ENCODE measurements around the gene OR10H5.

DNA sequence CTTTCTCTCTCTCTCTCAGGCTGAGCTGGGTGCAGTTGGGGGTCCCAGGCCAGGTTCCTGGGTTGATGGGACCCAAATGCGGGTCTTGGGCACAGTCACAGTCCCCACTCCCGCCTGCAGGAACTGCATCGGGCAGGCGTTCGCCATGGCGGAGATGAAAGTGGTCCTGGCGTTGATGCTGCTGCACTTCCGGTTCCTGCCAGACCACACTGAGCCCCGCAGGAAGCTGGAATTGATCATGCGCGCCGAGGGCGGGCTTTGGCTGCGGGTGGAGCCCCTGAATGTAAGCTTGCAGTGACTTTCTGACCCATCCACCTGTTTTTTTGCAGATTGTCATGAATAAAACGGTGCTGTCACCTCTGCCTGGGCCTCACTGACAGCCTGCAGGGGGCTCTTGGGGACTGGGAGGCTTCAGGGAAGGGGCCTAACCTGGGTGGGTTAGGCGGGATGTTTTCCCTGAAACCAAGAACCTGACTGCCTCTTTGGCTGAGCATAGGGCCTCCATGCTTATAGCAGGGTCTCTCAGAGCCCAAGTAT is 24.0 kb downstream of the CYP4F12 start:
- PRO-cap: no peak

DNA sequence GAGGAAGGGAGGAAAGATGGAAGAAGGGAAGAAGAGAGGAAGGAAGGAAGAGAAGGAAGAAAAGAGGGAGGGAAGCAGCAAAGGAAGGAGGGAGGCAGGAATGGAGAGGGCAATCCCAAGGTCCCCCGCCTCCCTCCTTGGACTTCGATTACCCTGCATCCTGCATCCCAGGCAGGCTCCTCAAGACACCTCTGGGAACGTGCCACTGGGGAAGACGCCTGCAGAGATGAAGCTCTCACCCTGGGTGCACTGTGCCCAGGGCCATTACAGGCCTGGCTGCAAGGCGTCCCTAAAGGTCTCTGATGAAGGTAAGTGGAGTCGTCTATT is at the start of gene OR10H5:
TSS of gene OR10H5 (plus strand) at position 253 of the 327 bp plus-strand sequence.
- PRO-cap: no peak

- PRO-cap: no peak
Observed at GRCh38 chr19:15871301-15871913, 26.5 kb downstream of the CYP4F2 start.

- PRO-cap: no peak
Observed at GRCh38 chr19:16069609-16070186, 6.6 kb upstream of the TPM4 start.

DNA sequence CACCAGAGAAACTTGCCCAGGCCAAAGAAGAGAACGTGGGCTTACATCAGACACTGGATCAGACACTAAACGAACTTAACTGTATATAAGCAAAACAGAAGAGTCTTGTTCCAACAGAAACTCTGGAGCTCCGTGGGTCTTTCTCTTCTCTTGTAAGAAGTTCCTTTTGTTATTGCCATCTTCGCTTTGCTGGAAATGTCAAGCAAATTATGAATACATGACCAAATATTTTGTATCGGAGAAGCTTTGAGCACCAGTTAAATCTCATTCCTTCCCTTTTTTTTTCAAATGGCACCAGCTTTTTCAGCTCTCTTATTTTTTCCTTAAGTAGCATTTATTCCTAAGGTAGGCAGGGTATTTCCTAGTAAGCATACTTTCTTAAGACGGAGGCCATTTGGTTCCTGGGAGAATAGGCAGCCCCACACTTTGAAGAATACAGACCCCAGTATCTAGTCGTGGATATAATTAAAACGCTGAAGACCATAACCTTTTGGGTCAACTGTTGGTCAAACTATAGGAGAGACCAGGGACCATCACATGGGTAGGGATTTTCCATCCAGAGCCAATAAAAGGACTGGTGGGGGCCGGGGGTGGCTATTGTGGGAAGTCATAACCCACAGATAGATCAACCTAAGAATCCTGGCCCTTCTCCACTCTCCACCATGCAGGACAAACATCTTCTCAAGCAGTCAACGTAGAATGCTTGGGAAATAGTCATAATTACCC is 10.3 kb upstream of the RAB8A start:
- PRO-cap: no peak

GRCh38 chr19:16117797-16118031 is 6.0 kb downstream of the RAB8A start:
- PRO-cap: no peak

DNA sequence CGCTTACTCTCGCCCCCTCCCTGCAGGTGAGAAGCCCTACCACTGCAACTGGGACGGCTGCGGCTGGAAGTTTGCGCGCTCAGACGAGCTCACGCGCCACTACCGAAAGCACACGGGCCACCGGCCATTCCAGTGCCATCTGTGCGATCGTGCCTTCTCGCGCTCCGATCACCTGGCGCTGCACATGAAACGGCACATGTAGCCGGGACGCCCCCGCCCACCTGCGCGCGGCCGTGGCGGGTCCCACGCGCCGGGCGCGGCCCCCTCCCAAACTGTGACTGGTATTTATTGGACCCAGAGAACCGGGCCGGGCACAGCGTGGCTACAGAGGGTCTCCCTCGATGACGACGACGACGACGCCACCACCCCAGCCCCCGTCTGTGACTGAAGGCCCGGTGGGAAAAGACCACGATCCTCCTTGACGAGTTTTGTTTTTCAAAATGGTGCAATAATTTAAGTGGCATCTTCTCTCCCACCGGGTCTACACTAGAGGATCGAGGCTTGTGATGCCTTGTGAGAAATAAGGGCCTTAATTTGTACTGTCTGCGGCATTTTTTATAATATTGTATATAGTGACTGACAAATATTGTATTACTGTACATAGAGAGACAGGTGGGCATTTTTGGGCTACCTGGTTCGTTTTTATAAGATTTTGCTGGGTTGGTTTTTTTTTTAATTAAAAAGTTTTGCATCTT is 2.4 kb downstream of the KLF2 start:
- PRO-cap: unidirectional peak, plus-strand start at position 82 of the sequence

DNA sequence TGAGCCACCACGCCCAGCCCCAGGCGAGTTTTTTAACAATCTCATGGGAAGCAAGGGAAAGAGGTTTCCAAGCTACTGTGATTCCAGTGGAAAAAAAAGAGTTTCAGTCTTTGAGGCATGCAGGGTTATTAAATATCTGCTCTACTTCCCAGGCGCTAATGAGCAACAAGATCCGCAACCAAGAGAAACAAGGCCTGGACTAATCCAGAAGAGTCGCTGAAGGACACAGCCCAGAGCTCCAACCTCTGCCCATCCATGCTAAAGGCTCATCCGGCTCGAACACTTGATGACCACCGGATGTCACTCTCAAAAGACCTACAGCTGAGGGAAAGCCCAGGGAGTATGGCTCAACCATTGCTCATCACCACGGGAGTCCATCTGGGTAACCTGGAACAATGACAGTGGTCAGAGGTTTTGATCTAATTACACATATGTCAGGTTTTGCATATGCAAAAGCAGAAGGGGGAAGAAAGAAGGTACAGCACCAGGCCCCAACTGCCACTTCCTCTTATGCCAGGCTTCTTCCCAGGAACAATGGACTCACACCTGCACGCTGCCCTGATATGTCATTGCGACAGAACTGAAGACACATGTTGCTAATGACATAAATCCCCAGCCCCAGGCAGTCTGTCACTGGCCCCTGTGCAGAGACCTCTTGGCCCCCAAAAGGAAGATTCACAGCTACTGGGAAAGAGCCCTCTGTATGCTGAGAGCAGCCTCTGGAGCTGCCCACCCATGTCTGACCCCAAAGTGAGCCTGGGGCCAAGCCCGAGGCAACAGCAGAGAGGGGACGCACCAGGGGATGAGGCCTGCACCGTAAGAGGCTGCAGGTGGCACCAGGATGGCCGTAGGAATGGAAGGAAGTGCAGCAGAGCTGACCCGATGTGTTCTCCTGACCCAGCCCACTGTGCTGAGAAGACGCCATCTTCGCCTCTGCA is 26.5 kb downstream of the EPS15L1 start:
- PRO-cap: no peak

DNA sequence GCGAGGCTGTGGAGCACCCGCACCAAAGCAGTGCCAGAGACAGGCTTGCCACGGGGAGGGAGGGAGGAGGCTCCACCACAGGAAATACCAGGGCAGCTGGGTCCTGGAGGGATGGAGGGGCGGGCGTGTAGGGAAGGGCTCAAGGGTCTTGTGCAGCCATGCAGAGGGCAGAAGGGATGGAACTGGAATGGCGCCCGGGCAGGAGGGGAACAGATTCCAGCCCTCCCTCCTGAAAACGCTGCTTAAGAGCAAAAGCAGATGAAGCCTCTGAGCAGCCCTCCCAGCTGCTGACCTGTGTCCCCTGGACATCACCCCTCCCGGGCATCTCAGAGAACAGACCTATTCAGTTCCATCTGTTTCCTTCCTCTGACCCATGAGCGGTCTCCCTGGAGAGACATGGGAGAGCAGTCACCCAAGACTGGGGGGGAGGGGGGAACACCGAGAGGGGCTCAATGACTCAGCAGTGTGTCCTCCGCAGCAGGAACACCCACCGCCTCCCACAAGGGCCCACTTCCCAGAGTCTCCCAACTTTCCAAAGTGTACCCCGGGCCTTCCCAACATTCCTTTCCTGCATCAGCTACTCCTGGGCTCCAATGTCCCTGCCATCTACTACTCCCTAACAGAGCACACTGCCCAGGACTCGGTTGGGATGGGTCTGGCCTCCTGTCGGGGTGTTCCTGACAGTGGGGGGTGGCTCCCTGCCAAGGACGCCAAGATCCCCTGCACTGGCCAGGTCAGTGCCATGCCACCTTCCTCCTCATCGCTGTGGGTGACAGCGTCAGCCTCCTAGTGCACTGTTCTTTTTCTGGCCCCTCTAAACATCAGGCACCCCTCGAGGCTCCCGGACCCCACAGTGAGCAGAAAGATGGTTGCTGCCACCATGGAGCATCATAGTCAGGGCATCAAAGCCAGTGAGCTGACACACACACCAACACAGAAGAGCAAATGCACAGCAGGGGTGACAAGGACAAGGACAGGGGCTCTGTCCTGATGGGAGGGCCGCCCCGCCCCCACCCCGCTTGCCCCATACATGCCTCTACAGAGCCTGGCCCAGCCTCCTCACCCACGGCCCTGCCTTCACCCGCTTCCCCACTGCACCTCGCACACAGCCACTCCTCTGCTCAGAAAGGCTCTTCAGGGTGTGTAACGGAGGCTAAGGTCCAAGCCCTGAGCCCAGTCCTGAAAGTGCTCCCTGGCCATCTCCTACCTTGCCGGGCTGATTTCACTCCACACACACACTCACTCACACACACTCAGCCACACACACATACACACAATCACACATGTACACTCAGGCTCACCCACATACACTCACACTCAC is 13.9 kb downstream of the EPS15L1 start:
- PRO-cap: no peak

DNA sequence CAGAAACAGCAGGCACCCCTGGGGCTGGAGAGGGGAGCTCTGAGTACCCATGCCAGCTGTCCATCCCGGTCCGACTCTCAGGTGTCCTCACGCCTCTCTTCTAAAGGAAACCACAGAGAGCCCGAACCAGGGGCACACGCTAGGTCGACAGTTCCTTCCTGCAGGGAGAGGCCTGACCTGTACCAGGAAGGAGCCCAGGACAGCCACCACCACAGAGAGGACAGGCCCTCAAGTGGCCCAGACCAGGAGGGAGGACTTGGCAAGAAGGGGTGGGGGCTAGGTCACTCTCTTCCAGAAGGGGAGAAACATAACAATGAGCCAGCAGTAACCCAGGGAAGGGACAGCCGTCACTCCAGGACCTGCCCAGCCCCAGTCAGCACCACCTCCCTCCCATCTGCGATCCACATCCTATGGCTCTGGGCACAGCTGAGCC is 13.0 kb upstream of the SLC35E1 start:
- PRO-cap: no peak

DNA sequence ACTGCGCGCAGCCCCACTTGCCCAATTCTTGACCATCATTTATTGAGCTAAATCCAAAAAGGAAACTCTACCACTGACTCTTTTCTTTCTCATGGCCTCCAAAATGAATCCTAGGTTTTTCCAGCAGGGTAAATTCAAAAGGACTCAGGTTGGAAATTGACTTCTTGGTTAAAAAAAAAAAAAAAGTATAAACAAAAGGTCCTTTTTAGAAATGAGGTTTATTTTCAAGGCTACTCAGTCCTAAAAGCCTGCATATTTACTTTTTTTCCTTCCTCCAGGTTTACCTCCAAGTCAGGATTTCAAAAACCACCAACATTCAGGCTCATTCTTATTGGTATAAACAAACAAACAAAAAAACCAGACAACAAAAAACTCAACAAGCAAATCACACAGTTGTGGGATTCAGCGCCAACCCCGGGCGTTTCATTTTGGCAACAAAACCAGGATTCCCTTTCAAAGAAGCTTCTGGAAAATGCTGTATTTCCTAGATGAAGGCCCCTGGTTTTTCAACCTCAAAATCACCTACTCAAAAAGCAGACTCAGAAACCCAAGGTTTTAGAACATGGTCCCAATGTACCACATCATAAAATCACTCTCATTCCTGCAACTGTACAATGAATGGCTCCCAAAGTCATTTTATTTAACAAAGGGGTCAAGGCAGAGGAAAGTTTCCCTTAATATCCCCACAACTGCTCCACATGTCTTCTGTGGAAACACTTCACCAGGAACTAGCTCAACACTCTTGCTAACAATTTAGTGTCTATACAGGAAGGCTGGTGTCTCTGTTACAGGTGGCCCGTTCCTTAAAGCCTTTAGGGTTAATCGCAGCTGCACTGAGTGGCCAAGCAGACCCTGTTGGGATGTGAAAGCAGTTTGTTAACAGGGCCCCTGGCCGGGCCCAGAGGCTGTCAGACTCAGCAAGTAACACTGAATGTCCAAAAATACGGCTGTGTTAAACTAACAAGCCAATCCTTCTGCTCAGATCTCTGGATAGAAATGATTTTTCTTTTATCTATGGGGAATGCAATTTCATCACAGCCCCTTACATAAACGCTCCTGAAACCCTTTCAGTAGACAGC is 13.7 kb downstream of the SMIM7 start:
- PRO-cap: no peak

GRCh38 chr19:16841439-16842109 is 12.4 kb downstream of the SIN3B start:
- PRO-cap: no peak

- PRO-cap: no peak
Observed at GRCh38 chr19:16846738-16847362, 17.7 kb downstream of the SIN3B start.

GRCh38 chr19:16865205-16865715 is 23.5 kb upstream of the F2RL3 start:
- PRO-cap: no peak

GRCh38 chr19:16893158-16894158 is 4.7 kb downstream of the F2RL3 start:
- PRO-cap: no peak

GRCh38 chr19:17089277-17089613 is 13.7 kb downstream of the MYO9B start:
- PRO-cap: no peak

DNA sequence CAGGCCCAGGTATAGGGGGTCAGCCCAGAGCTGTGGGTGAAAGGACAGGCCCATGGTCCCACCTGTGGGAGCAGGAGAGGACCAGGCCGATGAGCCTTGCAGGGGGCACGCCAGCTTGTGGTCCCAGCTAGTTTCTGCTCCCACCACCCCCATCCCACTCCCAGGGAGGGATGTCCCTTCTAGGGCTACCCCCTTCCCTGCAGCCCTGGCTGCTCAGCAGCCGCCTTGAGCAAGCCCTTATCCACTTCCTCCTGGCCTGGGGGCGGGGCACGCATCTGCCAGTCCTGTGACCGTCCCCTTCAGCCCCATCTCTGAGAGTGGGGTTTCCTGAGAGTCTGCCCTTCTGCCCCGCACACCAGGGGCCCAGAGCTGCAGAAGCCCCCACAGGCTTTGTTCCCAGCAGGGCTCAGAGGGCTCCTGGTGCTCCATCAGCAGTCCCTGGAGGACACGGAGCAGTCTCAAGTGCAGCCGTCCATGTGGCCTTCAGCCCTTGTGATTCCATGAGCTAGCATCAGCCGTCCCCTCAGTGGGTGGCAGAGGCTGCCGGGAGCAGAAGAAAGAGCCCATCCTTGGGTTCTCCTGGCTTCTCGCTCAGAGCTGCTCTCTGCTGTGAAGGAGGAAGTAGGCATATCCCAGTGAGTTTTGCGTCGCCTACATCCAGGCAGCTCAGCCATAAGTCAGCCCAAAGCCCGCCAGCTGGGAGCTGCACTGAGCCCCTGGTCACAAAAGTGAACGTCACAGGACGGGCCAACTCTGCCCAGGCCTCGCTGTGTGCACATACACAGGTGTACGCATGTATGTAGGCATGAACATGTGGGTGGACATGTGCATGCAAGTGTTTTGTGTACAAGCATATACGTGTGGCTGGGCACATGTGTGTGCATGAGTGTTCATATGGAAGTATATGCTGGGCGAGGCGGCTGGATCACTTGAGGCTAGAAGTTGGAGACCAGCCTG is 16.3 kb downstream of the MYO9B start:
- PRO-cap: no peak

DNA sequence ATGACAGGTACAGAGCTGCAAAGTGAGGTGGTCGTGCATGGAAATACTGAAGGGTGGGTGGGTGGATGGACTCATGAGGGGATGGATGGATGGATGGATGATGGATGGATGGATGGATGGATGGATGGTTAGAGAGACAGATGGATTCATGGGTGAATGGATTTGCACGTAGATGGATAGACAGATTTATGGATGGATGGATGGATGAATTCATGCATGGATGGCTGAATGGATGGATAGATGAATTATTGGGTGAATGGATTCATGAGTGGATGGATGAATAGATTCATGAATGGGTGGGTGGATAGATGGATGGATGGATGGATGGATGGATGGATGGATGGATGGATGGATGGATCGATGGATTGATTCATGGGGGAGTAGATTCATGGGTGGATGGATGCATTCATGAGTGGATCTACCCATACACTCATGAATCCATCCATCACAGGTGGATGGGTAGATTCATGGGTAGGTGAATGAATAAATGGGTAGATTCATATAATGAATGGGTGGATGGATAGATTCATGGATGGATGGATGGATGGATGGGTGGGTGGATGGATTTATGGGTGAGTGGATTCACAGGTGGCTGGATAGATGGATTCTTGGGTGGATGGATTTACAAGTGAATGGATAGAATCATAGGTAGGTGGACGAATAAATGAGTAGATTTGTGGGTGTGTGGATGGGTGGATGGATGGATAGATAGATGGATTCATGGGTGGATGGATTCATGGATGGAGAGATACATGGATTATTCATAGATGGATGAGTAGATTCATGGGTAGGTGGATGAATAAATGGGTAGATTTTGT is 69.1 kb upstream of the USE1 start:
- PRO-cap: no peak

DNA sequence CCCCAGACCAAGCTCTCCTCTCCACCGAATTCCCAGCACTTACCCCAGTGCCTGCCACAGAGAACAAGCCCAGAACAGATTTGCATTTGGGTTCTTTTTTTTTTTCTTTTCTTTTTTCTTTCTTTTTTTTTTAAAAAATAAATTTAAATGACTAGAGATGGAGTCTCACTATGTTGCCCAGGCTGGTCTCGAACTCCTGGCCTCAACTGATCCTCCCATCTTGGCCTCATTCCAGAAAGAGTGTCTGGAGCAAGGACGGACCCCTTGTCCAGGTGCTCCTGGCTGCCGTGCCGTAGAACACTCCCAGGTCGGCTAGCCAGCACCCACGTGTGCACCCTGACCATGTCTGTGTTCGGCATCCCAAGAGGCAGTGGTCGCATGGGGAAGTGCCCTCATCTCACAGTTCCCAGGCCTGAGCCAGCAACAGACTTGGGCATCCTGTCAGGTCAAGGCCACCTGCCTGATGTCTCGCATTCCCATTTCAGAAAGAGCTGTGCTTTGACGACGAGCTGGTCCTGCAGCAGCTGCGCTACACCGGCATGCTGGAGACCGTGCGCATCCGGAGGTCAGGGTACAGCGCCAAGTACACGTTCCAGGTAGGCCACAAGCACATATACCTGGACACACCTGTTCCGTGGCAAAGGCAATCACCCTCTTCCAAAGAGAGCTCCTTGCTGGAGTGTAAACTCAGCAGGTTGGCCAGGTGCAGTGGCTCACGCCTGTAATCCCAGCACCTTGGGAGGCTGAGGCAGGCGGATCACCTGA is 27.5 kb upstream of the USE1 start:
- PRO-cap: no peak

DNA sequence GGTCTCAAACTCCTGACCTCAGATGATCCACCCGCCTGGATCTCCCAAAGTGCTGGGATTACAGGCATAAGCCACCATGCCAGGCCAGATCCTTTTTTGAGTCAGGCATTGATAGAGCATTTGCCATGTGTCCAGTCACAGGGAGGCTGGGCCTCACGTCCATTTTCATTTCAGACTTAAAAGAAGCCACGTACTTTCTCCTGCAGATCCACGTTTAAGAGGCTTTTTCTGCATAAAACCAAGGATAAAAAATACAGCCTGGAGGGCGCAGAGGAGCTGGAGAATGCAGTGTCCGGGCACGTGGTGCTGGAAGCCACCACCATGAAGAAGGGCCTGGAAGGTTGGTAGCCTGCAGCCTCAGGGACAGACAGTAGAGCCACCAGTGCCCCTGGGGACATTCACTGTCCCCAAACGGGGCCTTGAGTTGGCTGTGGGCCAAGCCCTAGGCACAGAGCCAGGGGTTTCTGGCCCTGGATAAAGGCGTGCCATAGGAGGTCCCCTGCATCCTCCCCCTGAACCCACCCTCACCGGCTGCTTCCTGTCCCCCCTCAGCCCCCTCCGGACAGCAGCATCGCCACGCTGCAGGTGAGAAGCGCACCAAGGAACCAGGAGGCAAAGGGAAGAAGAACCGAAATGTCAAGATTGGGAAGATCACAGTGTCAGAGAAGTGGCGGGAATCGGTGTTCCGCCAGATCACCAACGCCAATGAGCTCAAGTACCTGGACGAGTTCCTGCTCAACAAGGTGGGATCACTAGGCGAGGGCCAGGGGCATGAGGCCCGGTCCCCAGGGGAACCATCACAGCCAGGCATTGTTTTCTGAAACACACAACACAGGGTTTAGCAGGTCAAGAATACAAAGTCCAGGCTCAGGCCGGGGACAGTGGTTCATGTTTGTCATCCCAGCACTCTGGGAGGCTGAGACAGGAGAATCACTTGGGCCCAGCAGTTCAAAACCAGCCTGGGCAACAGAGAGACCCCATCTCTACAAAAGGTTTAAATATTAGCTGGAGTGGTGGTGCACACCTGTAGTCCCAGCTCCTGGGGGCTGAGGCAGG is 14.7 kb upstream of the USE1 start:
- PRO-cap: no peak